Monocyte (primary cell): ENCODE results near the genes ZKSCAN4 and GPX5.

DNA sequence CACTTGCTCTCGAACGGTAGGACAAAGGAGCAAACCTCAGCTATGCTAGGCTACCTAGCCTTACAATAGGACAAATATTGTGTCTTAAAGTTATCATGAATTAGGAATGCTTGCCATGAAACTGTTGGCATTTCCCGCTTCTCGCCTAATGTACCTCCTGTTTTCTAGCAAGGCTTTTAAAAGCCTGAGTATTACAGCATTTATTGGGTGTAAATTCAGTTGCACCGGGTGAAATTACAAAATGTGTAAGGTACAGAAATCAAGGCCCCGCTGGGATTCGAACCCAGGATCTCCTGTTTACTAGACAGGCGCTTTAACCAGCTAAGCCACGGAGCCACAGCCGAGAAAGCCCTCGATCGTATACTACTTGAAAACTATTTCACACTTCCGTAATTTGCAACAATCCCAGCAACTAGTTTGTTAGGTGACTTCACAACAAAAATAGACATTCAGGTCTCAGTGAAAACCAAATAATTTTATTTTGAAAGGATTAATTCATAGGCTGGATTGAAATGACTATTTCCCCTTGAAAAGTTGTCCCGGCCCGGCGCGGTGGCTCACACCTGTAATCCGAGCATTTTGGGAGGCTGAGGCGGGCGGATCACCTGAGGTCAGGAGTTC, 123.2 kb downstream of the H2BC13 start:
- PRO-cap, 2 experiments = no peak in any of the 2 experiments

DNA sequence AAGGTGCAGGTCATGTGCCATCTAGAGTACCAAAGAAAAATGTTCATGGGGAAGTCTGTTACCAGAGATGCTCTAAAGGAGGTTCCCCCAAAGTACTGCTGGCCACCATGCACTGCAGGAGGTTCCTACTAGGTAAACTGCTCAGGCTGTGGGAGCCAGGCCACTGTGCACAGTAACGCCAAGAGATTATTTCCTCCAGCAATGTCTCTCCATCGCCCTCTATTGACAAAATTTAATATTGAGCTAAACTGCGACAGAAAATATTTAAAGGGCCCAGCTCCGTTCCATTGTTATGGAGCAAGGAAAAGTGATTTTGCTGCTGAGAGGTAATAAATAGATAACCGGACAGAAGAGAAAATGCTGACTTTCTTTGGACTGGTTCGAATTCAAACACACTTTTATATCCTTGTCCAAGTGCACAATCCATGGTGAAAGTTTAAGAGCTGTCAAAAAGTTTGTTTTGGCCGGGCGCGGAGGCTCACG, 55.5 kb downstream of the H2BC13 start:
- PRO-cap, 2 experiments = no peak in any of the 2 experiments

GRCh38 chr6:27778905-27779177, 28.9 kb downstream of the H2BC13 start:
- PRO-cap, 2 experiments = no peak in any of the 2 experiments

DNA sequence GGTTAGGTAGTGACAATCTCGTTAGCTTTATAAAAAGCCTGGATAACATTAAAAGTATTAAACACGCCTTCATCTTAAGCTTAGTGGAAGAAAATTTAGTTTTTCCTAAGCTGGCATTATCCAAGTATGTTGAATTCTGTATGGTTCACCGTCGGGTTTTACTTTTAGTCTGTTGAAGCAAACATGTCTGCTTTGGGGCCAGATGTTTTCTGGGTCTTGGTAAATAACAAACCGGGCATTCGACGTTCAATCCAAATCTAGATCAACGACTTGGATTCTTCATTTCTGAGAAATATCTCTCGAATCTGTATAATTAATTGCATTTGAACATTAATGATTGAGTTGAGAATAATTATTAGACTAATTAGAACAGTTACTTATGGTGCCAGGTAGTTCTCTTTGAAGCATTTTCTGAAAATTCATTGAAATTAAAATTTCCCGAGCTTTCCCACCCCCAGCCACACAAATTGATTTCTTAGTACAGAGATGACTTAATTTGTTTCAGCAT, 850 bp downstream of the H2AC13 start:
- PRO-cap, 2 experiments = no peak in any of the 2 experiments

DNA sequence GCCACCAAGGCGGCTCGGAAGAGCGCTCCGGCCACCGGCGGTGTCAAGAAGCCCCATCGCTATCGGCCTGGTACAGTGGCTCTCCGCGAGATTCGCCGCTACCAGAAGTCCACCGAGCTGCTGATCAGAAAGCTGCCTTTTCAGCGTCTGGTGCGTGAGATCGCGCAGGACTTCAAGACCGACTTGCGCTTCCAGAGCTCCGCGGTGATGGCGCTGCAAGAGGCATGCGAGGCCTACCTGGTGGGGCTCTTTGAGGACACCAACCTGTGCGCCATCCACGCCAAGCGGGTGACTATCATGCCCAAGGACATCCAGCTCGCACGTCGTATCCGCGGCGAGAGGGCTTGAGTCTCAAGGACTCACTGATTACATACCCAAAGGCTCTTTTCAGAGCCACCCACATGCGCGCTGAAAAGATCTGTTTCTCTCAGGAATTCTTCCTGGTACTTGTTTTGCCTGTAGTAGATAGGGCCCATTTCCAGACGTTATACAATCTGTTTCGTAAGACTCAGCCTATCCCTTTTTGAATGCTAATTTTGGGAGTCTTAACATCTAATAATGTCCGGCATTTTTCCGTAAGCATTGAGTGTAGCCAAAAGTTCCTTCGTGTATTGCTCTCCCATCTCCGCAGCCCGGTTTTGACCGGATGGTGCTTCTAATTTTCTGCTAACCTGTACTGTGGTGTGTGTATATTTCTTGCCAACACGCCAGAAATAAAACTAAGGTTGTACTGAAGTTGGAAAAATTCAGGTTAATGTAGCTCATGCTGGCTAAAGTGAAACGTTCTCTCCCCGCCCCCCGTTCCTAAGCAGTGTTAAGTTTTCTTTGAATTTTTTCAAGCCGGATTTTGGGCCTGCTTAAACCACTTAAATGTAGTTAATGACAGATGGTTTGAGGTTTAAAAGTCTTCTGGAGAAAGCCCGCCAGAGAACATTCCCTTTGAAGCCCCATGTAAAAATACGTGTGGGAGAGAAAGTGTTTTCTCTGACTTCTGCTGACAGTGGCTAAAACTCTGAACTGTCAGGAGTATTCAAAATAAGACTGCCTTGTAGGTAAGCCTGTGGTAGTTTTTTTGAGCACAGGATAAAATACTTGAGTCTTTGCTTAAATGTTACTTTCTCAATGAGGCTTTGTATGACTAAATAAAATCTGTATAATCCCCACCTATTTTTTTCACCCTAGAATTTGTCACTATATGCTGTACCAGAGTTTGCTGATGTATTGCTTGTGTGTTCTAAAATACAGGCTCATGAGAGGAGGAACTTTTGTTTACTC, 723 bp downstream of the H3C10 start:
- PRO-cap, 2 experiments = no peak in any of the 2 experiments

DNA sequence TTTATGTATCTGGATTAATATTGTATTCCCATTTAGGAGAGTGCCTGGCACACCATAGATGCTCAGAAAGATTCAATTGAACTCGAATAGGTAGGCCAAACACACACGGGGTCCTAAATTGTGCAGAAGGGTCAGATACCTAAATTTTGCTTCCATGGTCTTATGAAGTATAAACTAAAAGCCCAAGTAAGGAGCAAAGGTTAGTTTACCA, 1.8 kb downstream of the H2AC15 start:
- PRO-cap, 2 experiments = no peak in any of the 2 experiments

DNA sequence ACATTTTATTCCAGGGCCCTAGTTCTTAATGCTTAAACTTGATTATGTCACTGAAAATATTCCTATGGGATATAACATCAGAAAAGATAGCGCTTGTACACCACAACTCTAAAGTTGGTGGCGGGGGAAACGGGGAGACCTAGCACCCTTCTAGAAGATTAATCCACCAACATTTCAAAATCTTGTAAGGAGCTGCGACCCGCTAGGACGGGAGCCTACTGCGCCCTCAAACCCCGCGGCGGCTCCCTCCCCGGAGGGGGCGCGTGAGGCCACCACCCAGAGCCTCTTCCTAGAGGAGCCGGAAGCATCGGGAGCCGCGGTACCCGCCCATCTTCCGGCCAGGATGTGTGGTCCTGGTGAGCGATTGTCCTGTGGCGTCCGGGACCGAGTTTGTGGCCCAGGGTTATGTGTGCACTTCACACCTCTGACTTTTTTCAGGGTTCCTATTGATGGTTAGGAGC, 10.5 kb downstream of the ZNF165 start:
- PRO-cap, 2 experiments = no peak in any of the 2 experiments

DNA sequence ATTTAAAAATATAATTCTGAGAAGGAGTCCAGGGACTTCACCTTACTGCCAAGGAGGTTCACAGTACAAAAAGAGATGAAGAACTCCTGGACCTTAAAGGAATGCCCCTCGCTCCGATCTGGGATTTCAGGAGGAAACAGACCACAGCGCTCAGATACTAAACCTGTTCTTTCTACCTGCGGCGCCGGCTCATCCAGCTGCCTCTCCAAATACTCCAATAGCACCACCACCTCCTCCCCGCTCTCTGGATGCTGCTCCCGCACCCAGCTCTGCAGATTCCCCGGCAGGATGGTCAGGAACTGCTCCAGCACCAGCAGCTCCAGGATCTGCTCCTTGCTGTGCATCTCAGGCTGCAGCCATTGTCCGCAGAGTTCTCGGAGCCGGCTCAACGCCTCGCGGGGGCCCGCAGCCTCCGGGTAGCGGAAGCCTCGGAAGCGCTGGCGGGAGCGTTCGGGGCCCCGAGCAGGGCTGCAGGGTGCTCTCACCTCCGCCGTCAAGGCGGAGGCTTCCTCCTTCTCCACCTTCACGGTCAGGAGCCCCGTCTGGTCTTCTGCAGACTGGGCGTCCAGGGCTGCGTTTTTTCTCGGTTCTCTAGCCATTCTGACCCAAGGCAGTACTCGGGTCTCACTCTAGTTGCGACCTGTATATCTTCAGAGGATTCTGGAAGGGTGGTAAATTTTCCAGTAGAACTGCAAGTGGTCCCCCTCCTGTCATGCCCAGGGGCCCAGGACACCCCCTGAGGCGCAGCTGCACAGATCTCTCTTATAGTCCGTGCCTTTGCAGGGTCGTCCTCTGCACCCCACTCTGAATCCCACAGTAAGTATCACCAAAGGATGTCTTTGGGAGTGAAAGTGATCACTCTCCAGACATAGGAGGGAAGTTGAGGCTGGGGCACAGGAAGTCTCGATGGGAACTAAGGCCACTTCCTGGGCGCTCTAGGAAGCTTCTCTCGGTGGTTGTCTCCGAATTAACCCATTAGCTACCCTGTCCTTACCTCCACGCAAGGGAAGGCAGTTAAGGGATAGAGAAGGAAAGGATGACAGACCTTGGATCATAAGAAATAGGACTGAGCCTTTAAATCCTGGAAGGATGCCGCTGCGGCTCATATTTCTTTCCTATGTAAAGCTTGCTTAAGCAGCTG, at the start of gene ZKSCAN4:
Gene ZKSCAN4 (minus strand): TSS at position 888 of the 1,141 bp plus-strand sequence.
- PRO-cap, 2 experiments = no peak in any of the 2 experiments

GRCh38 chr6:28350761-28351581, 1.2 kb downstream of the ZKSCAN3 start:
- PRO-cap, 2 experiments = no peak in any of the 2 experiments

DNA sequence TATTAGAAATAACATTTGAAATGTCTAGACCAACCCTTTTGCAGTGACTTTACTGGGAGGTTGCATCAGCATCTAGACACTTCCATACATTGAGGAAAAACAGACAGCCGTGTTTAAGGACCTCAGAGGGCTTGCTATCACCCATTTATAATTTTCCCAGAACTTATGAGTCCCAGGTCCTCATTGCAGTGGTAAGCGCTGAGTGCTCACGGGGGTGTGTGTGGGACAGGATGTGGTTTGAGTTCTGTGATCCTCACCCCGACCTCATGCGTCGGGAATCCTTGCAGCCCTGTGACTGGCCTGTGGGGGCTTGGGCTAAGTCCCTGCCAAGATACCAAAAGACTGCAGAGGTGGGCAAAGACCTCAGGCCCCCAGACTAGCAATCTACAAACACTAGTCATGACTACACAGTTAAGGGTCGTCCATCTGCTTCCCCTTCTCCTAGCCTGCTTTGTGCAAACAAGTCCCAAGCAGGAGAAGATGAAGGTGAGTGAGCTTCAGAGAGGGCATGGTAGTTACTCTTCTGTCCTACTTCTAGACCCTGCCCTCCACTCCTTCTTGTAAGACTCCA, at the start of gene GPX5:
Gene GPX5 (plus strand): TSS at position 267 of the 571 bp plus-strand sequence.
- PRO-cap, 2 experiments = no peak in any of the 2 experiments

DNA sequence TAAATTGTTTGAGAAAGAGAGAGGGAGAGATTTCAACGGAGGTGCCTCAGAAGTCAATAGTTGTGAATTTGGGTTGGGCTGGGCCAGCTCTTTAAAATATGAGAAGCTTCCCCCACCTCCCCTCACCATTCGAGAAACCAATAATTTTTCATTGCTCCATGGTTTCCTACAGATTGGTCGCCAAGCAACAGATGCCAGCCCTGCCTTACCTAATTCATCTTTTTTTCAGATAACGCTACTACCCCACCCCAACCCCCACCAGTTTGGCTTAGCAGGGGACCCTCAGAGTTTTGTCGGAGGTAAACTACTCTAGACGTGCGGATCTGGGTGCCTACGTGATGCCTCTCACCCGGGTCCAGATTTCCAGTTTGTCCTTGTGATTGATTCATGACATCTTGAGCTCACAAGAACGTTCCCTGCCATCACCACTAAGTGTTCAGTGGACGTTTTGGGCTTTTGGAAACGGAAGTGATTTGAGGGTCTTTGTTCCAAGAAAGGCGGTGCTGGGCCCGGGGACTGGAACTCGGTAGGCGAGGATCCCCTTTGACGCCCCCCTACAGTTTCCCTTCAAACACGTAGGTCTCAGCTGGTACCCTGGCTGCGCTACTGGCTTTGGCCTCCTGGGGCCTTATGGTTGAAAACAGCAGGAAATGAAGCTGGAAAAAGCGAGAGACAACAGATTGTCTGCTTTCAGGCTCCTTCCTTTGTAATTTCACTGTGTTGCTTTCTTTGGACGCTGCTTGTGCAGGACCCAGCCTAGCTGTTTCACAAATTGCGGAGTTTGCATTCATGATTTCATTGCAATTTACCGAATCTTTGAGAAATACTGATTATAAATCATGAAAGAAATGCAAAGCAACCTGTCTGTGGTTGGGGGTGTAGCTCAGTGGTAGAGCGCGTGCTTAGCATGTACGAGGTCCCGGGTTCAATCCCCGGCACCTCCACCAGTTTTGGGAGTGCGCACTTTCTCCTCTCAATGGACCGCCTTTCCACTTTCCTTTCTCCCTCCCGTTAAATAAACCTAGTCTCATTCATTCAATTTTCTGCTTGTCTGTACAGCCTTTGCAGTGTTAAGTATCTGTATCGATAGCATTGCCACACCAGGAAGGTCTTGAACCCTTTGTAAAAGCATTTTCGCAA, 19.6 kb upstream of the SCAND3 start:
- PRO-cap, 2 experiments = no peak in any of the 2 experiments

DNA sequence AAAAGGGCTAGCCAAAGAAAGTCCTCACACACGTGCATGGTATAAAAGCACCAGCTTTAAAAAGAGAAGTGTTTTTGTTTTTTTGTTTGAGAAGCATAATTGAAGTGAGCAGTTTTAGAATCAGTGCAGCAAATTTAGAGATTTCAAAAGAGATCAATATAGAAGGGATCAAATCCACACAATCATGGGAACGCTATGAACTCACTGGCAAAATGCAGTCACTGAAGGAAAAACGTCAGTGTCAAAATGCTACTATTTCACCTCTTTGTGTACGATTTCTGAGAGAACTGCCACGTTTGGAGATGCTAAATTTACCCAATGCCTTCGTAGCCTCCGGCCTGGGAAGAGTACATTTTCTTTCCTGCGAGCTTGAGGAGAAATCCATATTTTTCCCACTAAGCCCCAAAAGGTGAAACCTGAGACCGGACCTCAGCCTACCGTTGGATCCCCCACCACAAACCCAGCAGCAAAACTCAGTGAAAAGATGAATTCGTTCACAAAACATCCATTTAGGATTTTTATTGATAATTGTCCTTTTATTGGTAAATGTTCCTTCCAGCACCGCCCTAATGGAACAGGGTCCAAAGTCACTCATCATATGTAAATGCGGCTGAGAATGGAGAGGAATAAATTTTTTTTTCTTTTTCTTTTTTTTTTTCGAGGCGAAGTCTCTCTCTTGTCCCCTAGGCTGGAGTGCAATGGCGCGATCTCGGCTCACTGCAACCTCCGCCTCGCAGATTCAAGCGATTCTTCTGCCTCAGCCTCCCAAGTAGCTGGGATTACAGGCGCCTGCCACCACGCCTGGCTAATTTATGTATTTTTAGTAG, 70.3 kb upstream of the SCAND3 start:
- PRO-cap, 2 experiments = no peak in any of the 2 experiments

DNA sequence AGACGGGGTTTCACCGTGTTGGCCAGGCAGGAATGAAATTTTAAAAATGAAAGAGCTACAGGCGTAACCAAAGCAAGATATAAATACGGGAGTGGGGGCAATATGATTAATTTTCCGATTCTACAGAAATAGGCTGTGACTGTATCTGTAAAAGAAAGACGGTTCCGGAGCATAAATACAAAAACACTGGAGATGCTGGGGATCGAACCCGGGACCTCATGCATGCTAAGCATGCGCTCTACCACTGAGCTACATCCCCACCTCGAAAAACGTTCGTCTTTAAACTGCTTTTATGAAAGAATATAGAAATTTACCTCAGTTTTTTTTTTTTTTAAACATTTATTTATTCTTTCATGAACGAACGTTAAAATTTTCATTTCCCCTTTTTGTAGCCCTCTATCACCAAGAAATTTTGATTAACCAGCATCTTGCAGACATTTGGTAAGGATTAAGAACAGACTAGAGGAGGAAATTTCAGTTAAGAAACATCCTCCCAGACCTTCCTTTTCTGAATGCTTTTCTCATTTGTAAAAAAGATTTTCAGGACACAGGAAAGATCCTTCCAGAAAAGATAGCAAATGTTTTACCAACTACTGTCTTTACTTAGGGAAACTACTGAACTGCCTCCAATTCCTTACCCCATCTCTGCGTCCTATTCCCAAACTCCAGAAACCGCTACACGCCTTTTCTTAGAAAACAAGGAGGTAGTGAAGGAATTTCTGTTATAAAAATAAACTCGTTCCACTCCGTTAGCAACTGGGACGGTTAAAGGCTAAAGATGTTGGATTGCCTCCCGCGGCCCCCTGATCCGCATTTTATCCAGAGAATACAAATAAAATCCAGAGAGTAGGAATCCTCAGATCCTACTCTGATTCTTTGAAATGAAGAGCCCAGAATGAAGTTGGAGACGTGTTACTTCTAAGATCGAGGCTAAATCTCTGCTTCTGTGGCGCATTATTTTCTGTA, 71.2 kb upstream of the SCAND3 start:
- PRO-cap, 2 experiments = peak in 2 of 2 experiments; most common minus-strand start position 264 of the sequence (in 2)

DNA sequence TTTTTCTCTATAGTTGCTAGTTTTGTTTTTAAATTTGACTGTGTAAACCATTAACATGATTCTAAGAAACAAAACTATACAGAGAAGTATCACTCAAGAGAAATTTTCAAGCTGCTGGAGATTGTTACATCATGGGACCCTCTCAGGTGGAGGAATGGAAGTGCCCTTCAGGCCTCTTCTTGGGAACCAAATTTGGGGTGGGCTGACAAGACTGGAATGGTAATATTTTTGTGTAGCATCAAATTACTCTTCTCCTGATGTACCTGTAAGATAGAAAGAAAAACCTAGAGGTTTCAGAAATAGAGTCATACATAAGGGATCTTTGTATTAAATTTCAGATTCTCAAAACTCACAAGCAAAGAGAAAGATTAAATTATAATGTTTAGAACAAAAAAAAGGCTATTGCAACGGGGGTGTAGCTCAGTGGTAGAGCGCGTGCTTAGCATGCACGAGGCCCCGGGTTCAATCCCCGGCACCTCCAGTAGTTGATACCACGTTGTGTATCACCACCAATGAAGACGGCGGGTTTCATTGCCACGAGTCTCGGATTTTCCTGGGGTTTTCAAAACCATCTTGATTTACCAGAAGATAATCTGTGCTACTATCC, 132.3 kb upstream of the SCAND3 start:
- PRO-cap, 2 experiments = no peak in any of the 2 experiments

DNA sequence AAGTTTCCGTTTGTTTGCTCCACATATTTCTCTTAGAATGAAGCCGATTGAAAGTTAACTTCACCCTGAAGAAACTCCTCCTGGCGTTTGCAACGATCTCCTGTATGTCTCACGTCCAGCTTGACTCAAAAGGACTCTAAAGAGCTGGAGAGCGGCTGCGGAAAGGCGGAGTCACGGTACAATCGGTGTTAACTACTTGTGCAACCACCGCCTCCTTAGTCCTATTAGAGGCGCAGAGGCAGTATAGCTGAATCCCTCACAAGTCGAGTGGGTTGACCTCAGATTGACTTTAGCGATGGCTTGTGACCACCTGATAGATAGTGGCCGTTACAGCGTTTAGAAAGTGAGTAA, 129.2 kb downstream of the TRIM27 start:
- PRO-cap, 2 experiments = no peak in any of the 2 experiments

DNA sequence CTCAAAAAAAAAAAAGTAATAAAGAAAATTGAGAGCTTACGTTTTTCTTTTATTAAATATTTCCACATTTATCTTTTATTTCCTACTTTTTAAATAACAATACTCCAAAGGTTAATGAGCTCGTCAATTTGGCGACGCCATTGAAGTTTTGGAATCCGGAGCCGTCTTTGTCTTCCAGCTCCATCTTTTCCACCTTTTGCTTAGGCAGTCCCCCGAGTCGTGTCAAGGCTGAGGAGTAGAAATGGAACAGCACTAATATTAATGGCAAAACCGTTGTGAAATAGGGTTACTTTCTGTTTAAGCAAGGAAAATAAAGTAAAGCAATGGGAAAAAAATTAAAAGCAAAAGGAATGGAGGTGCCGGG, 85.7 kb downstream of the TRIM27 start:
- PRO-cap, 2 experiments = no peak in any of the 2 experiments

- PRO-cap, 2 experiments = no peak in any of the 2 experiments
Measured at GRCh38 chr6:28924201-28924322, 277 bp upstream of the TRIM27 start.

DNA sequence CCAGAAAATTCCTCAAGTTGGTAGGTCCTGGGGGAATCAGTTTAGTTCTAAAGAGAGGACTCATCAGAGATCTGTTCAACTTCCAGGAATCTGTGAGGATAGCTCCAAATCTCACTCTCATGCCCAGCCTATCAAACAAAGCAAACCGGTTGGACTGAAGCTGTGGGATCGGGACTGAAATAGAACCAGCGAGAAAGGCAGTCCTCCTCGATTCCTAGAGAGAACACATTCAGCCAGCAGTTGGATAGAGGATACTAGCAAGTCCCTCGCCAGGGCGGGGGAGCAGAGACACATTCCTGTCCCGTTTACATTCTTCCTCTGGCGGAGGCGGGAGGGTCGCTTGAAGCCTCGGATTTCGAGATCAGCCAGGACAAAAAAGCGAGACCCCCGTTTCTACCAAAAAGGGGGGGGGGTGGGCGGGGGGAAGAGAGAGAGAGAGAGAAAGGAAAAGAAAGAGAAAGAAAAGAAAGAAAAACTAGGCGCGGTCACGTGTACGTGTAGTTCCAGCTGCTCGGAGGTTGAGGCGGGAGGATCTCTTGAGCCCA, 19.6 kb downstream of the ZNF311 start:
- PRO-cap, 2 experiments = no peak in any of the 2 experiments

- PRO-cap, 2 experiments = no peak in any of the 2 experiments
Measured at GRCh38 chr6:29014586-29015290, 9.6 kb upstream of the ZNF311 start.

DNA sequence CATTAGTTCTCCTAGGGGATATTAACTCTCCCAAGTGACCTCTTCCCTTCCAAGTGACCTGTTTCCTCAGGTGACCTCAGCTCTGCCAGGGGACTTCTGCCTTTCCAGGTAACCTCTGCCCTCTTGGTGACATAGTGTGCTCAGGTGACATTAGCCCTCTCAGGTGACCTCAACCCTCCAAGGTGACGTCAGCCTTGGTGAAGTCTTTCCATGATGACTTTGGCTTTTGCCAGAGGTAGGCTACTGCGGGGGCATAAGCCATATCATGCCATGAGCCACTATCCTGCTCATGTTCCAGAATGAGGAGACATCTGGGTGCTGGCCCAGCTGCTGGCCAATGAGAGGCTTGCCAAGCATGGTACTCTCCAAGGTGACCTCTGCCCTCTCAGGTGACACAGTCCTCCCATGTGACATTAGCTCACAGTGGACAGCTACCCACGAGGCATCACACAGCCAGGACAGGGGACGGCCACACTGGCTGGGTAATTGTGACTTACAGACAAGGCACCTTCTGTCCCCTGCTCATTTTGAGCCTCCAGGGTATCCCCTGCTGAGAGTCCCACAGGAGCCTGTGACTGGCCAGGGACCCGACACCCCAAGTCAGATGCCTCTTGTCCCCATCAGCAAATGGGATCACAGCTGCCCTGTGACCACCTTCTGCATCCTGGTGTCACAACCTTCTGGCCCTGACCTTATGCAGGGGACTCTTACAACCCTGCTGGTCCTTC, 21.7 kb upstream of the OR2I1P start:
- PRO-cap, 2 experiments = no peak in any of the 2 experiments